Metastatic Liver Carcinoma in the Lung (tissue), 2 donors: ENCODE results near the genes DIAPH2, CENPI and ZMAT1.

GRCh38 chrX:84737333-84738136, 235.3 kb upstream of the HDX start:
- PRO-cap, 2 experiments: no peak in any of the 2 experiments

GRCh38 chrX:85004318-85004597, 581 bp downstream of the APOOL start:
- PRO-cap, 2 experiments: no peak in any of the 2 experiments

DNA sequence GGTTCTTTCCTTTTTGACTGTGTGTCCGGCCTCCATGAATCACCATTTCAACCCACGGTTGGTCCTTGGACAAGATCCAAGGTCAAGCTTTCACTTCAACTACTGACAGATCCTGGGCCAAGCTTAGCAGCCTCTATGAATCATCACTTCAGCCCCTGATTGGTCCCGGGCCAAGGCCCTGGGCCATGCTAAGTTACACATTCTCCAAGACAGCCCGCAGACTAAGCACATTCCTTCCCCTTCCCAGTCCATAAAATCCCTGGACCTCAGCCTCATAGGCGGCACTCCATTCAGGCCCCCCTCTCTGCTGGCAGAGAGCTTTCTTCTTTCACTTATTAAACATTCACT, 108.1 kb upstream of the KLHL4 start:
- PRO-cap, 2 experiments: no peak in any of the 2 experiments

- PRO-cap, 2 experiments: no peak in any of the 2 experiments
These were observed 818.5 kb downstream of the FAM133A start for GRCh38 chrX:94492436-94492881.

DNA sequence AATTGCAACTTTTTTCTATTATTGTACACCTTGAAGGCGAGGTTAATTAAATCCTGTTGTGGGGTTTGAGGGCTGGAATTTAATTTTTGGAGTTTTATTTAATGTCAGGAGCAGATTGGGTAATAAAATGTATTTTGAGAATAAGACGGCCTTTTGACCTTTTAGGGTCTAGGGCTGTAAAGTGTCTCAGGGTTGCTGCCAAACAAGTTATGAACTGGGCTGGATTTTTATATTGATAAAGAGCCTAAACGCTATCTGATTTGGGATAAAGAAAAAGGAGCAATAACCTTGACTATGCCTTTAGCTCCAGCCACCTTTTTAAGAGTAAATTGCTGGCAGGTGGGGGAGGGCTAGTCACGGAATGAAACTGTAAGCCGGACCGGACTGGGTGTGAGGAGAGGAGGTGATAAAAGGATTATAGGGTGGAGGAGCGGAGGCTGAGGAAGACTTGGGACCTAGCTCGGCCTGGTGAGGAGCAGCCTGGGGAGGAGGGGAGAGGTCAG, 1028.4 kb downstream of the FAM133A start:
- PRO-cap, 2 experiments: no peak in any of the 2 experiments

DNA sequence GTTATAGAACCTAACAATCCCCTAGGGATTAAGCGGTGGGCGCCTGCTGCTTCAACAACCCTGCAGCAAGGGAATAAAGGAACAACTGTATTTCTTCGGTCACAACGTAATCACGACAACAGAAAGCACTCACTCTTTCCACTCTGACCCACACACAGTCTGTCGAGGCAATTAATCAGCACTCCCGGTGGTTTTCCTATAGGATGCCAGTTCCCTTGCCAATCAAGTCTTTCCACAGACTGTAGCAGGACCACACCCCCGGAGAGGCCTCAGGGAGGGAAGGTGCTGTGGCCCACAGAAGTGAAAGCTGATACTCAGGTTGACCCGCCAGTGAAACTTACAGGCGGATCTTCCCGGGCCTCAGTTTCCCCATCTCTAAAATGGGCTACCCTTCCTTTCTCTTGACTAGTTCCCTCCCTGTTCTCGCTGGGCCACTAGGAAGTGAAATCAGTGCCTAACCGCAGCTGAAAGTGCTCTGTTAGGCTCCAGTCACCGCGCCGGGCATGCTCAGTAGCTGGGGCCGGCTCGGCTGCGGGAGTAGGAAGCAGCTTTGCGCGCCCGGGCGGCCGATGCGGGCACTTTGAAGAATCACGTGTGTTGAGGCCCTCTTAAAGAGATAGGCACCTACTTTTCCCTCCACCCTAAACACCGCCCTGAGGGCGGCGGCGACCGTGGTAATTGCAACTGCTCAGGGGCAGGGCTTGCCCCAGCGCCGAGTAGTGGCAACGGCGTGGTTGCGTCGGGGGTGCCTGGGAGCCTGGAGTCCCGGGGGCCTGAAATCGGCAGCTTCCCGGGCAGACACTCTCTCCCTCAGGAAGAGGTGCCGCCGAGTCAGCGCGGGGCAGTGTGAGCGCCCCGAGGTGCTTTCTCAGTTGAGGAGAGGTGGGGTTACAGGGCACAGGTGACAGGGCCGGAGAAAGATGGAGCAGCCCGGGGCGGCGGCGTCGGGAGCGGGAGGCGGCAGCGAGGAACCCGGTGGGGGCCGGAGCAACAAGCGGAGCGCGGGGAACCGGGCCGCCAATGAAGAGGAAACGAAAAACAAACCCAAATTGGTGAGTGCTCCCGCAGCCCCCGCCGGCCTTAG, at the start of gene DIAPH2:
Gene DIAPH2 (plus strand): TSS at position 704 of the 1,084 bp plus-strand sequence.
- PRO-cap, 2 experiments: peak in 2 of 2 experiments; most common plus-strand start position 644 of the sequence (in 1); most common minus-strand start position 505 of the sequence (in 2)

DNA sequence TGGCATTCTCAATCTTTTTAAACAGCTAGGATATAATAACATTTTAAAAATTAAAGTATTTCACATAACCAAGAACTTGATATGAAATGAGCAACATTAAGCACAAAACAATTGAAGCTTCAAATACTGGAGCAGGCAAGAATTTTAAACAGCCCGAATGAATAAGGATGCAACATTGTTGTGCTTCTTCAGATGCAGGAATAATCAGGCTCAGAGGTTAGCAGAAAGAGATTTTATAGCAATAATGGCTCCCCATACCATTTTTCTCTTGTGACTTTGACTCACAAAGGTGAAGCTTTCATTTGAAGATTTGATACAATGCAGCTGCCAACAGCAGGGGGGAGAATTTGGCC, 598.5 kb downstream of the RPA4 start:
- PRO-cap, 2 experiments: no peak in any of the 2 experiments

DNA sequence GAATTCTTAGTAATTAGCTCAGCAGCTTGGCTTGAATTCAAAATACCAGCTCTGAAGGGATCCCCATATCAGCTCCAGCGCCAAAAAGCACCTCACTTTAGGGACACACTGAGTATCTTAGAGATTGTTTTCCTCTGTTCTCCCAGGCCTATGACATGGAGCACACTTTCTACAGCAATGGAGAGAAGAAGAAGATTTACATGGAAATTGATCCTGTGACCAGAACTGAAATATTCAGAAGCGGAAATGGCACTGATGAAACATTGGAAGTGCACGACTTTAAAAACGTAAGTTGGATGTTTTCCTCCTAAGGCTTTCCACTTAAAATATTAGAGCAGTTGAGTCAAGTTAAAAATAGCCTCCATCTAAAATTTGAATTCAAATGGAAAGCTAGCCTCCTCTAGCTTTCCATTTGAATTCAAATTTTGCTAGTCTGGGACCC, 9.0 kb downstream of the TNMD start:
- PRO-cap, 2 experiments: no peak in any of the 2 experiments

GRCh38 chrX:100812713-100813175, 7.4 kb upstream of the CSTF2 start:
- PRO-cap, 2 experiments: no peak in any of the 2 experiments

GRCh38 chrX:101097371-101098520, at the start of gene CENPI:
Gene CENPI (plus strand): TSS chrX:101098204.
- PRO-cap, 2 experiments: peak in 2 of 2 experiments; most common plus-strand start chrX:101098188 (in 1); most common minus-strand start chrX:101097903 (in 1)

DNA sequence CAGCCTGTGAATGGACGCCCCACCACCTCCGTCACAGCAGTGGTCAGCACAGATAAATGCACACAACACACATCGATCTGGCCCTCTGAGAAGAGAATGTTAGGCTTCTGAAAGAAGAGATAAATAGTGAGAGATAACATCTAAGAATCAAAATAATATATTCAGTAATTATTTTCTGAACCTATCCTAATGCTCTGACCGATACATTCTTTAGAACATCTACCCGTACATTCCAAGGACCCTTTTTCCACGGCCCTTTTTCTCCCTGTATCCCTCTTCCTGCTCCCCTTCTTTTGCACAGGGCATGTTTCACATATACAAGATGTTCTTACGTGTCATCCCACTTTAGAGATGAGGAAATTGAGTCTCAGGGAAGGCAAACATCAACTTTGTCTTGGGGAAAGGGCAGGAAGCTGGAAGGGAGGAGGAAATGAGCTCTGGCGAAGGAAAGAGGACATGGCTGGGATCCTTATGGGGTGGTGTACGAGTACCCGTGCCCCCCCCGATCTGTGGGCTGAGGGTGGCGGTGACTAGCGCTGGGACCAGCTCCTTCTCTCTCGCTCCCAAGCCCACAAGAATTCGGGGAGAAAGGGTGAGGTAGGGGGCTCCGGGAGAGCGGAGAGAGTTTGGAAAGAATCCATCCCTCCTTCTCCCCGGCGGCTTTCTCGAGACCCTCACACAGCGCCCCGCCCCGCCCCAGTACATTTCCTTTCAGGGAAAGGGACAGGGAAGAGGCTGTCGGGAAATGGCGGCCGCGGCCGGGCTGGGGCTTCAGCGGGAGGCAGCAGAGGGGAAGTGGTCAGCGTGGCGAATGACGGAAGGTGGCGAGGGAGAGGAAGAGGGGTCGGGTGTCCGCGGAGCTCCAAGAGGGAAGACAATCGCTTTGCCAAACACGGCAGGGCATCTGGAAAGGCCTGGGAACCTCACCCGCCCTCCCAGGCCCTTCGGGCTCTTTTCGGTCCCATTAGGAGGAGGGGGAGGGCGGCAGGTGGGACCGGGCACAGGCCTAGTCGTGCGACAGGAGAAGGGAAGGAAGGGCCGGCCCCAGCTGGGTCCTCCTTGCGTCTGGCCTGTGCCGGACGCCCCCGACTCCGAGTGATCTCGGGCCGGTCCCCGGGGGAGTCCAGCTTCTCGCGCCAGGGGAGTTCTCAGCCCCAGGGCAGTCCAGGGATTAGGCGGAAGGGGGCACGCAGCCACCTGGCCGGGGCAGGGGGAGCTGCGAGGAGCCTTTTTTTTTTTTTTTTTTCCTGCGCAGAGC, 10.0 kb downstream of the HNRNPH2 start:
- PRO-cap, 2 experiments: peak in 2 of 2 experiments; most common plus-strand start position 516 of the sequence (in 2); most common minus-strand start position 676 of the sequence (in 2)

GRCh38 chrX:101478006-101478542, 7.2 kb upstream of the ARMCX4 start:
- PRO-cap, 2 experiments: no peak in any of the 2 experiments

DNA sequence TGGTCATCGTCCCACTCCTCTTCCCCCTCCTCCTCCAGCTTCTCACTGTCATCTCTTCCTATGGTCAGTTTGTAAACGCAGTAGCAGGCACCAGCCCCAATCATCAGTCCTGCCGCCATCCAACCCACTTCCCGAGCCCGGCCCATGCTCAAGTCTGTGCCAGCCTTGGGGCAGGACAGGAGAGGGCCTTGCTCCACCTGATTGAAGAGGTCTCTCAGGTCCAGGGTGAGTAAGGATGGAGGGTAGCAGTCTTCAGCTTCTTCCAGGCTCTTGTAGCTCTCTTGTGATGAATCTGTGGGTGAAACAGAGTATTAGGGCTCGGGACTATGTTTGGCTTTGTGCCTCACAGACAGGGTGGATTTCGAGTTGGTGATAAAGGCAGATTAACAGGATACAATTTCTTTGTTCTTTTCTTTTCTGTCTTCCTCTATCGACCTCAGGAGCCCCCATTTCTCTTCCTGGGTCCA, 1.3 kb downstream of the ARMCX6 start:
- PRO-cap, 2 experiments: no peak in any of the 2 experiments

DNA sequence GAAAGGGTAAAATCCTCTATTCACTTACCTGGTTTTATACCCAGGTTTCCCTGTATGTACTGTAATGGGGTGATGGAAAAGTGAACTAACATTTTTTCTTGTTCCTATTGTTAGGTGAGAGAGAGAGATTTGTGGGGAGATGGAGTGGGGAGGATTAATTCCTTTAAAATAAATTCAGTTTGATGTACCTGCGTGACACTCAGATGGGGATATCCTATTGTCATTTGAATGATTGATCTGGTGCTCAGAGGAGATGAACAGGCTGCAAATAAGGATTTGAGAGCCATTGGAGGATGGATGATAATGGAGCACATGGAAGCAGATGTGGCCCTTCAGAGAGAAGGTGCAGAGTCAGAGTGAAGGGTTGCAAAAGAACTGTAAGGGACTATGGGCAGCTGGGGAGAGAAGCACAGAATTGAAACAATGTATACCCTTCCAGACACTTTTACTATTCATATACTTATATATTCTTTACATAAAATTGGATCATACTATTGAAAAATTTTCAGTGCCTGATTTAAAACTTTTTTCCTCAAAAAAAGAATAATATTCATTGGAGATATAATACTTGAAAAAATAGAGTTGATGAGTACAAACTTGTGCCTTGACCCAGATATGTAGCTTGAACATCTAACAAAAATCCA, 5.2 kb downstream of the ARMCX3 start:
- PRO-cap, 2 experiments: no peak in any of the 2 experiments

- PRO-cap, 2 experiments: no peak in any of the 2 experiments
These were observed 15.3 kb downstream of the ARMCX3 start for GRCh38 chrX:101638228-101638711.

GRCh38 chrX:101883595-101884210, 48.1 kb downstream of the ZMAT1 start:
- PRO-cap, 2 experiments: no peak in any of the 2 experiments

GRCh38 chrX:101931456-101932346, at the start of gene ZMAT1:
Gene ZMAT1 (minus strand): TSS chrX:101932027.
- PRO-cap, 2 experiments: peak in 2 of 2 experiments; most common plus-strand start chrX:101931646 (in 1); most common minus-strand start chrX:101932017 (in 2)

GRCh38 chrX:103275941-103276388, 585 bp downstream of the TCEAL5 start:
- PRO-cap, 2 experiments: no peak in any of the 2 experiments

DNA sequence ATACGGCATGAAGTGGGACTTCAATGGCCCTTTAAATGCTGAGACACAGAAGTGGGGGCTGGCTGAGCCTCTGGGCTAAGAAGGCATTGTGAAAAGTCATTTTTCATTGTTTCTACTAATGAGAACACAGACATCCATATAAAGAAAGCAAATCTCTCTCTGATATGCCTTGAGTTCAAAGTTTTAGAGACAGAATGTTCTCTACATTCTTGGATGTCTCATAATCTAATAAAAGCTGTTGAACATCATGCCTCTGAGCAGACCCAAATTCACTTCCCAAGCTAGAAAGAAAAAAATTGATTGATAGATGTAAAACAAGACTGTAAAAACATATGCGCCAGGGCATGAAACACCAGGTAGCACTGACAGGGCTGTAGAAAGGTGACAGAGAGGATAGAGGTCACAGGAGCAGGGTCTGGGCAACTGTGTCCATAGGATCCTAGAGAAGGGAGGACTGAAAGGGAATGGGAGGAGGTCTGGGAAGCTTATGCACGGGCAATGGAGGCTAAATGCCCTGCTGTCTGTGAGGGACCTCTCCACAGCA, 16.3 kb downstream of the RAB40A start:
- PRO-cap, 2 experiments: no peak in any of the 2 experiments

- PRO-cap, 2 experiments: peak in 1 of 2 experiments; most common minus-strand start chrX:103554946 (in 1)
These were observed 30.4 kb upstream of the TCEAL4 start for GRCh38 chrX:103554770-103555538.